Metastatic Pancreatic Carcinoma in the Ovary (tissue), 1 donor: ENCODE measurements around a stretch of chr10.

DNA sequence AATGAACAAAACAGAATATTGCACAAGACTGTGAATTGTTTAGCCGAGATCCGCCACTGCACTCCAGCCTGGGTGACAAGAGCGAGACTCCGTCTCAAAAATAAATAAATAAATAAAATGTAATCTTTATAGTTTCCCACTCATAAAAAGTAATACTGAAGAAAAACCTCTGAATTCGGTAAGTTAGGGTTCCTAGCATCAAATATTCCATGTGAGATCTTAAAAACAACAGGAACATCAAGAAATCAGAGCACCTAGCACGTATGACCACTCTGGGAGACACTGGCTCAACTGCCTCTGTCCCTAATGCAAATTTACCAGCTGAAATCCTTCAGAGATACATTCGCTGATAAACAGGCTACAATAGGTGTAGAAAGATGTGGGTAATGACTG, 277.1 kb downstream of the PARD3 start:
- PRO-cap: no peak

- PRO-cap: no peak
These were observed 56.8 kb downstream of the PARD3 start for GRCh38 chr10:34758210-34758717.

DNA sequence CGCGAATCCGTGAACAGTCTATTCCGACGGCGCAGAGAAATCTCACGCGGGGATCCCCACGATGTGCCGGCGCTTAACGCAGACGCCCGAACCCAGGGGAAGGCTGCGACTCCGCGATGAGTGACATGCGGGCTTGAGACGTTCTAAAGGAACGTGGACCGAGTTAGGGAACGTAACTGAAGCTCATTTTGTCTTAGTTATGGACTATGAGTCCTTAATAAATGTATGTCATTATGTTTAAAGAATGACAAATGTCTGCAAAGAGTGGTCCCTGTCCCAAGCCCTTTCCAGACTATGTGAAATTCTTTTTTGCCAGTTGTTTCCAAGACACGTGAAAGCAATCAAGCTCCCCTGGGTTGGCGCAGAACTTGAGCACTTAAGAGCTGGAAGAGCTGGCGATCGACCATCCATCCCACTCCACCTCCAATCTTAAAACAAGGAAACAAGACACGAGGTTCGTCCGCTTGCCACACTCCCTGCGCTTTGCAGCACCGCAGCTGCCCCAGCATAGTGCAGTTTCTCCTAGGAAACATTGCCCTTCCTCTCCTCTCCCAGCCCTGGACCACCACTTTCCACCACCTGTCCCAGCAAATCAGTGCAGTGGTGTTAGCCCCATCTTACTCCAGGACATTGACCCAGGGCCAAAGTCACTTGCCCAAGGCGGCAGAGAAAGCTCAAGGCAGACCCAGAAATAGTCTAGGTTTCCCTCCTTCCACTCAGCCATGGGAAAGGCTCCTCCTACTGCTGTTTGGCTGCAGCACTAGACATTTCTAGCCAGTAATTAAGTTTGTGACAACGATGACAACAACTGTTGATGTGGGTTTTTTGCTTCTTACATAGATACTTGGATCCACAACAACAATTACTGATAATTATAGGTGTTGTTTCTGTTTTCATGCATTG, 1.3 kb upstream of the PARD3 start:
- PRO-cap: no peak

DNA sequence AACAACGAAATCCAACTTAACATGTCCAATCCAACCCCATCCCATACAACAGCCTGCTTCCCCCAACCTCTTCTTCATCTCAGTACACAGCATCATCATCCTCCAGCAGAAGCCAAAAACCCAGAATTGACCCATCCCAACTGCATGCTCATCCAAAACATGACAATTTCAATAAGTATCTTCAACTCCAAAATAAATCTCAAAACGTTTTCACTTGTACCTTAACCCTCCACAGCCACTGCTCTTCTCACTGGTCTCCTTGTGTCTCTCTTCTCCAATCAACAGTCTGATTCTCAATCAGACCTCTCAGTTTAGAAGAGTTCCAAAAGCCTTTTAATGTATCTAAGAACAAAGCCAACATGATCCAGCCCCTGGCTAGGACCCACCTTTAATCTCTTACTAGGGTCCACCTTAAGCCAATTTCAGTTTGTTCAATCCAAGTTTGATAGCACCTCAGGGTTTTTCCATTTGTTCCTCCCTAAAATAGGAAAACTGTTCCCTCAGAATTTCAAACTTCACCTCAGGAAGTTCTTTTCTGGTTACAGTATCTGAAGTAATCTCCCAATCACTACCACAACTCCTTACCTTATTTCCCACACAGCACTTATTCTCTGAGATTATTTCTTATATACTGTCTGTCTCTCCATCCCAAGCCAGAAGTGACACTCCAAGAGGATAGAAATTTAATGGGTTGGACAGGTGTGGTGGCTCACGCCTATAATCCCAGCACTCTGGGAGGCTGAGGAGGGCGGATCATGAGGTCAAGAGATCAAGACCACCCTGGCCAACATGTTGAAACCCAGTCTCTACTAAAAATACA, 2.4 kb downstream of the CUL2 start:
- PRO-cap: no peak

GRCh38 chr10:35172525-35173052, 45.9 kb downstream of the CREM start:
- PRO-cap: no peak

DNA sequence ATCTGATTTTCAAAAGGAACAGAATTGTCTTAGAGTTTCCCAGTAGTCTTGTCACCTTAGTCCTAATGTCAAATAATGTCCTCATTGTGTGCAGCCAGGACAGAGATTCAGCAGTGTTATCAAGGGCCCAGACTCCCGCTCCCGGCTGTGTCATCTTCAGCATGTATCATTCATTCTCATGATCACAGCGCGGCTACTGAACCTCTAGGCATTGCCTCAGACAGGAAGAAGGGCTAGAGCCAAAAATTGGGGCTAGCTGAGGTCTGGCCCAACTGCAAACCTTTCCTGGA, 81.8 kb downstream of the CREM start:
- PRO-cap: no peak

DNA sequence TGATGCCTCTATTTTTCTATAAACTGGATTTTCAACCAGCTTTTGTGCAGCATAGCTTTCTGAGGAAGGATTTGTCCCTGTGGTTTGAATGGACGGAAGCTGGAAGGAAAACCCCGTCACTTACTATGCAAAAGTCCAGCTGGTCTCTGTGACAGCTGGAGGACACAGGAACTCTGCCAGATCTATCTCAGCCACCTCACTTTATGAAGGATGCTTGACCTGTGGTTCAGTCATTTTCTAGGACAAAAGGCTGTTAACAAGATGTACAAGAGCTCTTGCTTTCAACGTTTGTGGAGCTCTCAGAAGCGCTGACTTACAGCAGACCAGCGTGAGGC, 90.8 kb downstream of the CREM start:
- PRO-cap: no peak

DNA sequence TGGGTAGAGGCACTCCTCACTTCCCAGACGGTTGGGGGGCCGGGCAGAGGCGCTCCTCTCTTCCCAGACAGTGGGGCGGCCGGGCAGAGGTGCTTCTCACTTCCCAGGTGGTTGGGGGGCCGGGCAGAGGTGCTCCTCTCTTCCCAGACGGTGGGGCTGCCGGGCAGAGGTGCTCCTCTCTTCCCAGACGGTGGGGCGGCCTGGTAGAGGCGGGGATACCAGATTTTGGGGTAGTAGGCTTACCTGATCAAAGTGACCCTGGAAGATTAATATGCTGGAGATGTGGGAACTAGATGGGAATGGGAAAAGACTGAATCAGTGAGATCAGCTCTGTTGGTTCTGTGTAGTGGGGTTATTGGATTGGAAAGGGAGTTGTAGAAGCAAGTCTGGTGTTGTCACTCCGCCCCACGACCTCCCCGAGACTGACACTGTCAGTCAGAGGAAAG, 27.0 kb downstream of the CCNY start:
- PRO-cap: no peak

DNA sequence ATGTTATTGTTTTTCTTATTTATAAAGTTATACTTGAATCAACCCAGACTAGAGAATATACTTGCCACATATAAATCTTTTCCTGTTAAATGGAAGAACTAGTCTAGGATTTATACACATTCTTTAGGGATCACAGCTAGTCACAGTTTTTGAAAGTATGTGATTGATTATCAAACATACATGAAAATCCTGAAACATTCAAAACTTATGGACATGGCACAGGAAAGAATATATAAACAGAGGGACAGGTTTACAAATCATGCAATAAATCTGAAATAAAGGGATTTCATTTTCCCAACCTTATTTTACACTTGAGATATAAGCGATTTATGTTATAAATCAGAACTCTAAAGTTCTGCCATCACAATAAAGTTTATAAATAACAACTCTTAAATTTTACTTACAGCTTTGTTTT, 98.8 kb upstream of the ANKRD30A start:
- PRO-cap: no peak

DNA sequence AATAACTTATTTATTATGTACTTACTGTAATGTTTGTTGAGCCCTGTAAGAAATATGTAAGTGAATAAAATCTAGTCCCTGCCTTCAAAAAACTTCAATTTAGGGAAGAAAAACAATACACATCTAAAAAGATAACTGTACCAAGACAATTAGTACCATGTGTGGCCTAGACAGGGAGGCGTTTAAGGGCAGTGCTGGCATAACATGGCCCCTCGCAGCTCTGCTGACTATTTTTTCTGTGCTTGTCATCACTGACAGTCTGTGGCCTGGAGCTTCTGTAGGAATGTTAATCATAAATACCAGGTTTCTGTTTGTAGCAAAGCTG, 277.0 kb downstream of the ANKRD30A start:
- PRO-cap: no peak

DNA sequence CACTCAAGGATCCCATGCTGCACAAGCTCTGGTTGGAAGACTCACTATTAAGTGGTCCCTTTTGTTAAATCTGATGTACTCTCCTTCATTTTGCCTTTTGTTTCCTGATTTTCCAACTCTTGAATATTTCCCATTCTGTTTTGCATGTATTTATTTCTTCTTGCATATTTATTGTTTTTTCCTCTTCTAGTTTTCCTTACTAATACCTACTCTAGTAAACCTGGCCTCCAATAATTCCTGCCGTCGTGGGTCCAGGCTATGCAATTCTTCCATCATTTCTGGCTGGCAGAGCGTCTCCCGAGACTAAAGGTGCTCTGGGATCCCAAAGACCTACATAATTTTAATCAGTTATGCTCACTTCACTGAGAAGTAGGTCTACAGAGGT, 36.7 kb downstream of the ZNF248 start:
- PRO-cap: no peak

DNA sequence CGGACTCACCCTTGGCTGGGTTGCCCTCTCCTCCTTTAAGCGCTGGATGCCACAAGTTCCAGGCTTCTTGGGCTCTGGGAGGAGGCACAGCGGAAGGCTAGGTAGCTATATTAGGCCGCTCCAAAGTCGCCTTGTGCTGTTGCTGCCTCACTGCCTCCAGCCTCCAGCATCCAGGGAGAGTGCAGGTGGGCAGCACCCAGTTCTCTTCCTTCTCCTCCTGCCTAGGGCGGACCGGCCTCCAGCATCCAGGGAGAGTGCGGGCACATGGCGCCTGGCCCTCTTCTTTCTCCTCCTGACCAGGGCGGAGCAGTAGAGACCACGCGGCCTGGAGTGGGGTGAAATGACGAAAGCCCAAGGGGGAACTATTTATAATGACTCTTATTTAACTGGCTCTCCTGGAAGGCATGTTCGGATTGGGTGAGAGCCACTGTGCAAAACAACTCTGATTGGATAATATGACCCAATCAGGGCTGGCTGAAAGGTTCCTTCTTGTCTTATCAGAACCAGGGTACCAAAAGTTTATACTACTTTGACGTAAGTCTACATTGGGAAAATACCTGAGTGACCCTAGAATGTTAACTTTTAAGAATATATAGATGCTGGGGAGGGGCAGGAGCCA, 63.1 kb downstream of the ZNF37A start:
- PRO-cap: no peak

DNA sequence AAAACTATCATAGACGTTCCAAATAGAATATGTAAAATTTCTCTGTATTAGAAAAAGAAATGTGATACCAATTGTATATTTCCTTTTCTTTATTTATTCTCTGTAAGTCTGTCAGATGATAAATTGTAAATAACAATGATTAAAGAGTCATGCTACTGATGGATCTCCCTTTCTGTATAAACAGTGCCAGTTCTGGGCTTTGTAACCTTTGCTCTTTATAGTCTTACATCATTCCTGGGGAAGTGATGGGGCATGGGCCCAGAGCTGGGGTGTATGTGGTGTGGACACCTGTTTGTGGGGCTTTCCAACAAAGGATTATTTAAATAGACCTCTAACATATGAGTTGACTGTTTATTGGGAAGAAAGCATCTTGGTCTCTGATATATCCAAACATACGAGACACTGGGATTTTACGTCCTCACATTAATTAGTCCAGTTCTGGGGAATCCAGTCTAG, 258.0 kb downstream of the ZNF37A start:
- PRO-cap: no peak

DNA sequence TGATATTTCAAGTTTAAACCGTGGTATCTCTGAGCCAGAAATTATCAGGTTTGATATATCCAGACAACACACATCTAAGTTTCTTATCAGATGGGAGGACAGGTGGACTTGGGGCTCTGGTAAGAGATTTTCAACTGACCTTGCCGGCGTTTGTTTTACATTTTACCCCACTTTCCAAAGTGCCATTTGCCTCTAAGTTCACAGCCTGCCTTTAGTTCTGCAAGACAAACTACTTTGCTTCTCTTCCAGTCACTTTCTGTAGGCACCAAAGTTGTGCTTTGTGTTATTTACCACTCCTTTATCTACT, 892.1 kb downstream of the ZNF37A start:
- PRO-cap: no peak

- PRO-cap: no peak
These were observed 124.3 kb downstream of the ZNF33B start for GRCh38 chr10:42513889-42514703.

DNA sequence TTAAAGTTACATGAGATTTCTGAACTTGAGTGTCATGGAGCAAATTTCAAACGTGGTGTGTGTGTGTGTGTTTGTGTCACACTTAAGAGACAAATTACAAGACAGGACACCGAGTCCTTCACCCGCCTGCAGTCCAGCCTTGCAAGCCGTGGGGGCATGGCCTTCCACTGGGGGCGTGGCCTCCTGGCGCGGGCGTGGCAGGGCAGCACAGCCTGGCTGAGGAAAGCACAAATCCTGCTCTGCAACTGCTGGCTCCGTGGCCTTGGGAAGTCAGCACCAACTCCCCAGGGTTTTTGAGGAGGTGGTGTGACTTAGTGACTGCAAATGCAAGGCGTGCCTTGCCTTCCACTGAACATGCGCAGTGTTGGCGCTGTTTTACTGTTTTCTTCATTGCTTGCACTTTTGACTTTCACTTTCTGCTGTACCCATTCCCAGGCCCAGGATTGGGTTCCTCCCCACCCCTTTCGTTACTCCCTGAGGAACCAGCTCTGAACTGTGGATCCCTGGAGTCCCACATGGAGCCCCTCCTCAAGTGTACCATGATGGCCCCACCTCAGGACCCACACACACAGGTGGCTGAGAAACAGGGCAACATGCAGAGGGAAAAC, 12.9 kb upstream of the BMS1 start:
- PRO-cap: no peak

DNA sequence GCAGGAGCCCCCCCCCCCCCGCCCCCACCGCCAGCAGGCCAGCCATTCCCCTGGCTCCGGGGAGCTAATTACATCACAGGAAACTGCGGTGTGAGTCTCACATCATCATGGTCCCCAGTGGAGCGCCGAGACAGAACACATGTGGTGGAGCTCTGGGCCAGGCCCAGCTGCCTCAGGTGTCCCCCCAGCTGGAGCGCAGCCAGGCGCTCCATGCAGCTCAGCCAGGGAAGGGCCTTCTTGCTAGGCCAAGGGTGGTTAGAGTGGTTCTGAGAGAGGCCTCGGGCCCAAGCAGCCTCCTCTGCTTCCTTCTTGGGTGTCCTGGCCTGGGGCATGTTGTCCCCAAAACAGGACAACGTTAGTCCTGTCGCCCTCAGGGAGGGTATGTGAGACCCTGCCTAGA, 37.3 kb upstream of the RET start:
- PRO-cap: no peak

- PRO-cap: no peak
These were observed 17.4 kb upstream of the CSGALNACT2 start for GRCh38 chr10:43120803-43121287.

GRCh38 chr10:43163222-43163677, 25.0 kb downstream of the CSGALNACT2 start:
- PRO-cap: no peak

DNA sequence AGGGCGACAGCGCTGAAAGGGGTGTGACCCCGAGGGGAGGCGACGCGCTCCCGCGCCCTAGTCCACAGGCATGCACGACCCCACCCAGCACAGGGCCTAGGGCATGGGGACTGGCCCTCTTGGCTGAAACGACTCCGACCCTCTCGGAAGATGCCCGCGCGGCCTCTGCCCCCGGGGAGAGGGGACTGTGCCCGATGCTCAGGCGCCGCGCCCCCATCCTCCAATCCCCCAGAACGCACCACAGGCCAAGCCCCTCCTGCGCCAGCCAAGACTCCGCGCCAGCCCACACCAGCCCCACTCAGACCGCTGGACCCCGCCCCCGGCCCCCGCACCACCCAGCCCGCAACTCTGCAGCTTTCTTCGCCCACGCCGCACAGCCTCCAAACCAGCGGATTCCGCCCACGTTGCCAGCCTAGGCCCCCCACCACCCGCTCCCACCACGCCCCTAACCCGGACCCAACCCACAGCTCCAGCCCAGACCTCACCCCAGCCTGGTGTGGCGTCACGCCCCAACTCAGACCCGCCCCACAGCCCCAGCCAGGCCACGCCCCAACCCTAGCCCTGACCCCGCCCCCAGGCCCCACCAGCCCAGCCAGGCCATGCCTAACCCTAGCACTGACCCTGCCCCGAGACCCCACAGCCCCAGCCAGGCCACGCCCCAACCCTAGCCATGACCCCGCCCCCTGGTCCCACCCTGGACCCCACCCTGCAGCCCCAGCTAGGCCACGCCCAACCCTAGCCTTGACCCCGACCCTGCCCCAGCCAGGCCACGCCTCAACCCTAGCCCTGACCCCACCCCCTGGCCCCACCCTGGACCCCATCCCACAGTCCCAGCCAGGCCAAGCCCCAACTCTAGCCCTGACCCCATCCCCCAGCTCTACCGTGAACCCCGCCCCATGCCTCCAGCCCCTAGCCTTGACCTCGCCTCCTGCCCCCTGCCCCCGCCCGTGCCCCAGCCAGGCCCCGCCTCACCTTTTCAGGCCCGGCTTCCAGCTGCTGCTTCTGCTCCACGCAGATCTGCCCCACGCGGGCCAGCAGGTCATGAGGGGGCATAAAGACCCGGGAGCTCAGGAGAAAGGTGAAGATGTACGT, 64.2 kb downstream of the RASGEF1A start:
- PRO-cap: no peak